Temporal lobe (tissue), 2 donors: ENCODE measurements around the gene AFG1L.

GRCh38 chr6:106733326-106733863, 104.0 kb downstream of the QRSL1 start:
- RAMPAGE, long total RNA, result no peak

GRCh38 chr6:106740838-106741394, 111.5 kb downstream of the QRSL1 start:
- RAMPAGE, long total RNA, result no peak

GRCh38 chr6:106757299-106757644, 127.9 kb downstream of the QRSL1 start:
- RAMPAGE, long total RNA, result no peak

DNA sequence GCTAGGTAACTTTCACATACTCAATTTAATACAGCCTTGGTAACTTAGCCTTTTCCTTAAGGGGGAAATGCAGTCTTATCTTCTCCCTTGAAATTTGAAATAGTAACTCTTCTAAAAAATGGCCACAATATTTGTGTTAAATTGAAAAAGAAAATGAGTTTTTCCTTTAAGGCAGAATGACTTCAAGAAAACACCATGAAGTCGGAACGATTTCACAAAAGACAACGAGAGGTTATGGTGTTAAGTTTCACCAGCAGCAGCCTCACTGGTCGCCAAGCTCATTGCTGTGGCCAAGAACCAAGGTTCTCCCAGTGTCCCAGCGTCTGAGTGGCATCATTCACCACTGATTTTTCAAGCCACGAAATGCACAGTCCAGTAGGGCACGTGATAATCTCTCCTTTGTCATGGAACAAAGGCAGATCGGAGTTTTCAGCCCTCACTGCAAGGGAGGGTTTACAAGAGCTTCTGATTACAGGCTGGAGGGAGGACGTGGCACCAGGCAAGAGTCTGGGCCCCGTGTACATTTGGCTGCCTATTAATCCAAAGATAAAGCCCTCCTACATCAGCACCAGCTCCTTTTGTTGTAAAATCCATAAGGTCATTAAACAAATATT, 2.1 kb downstream of the CD24 start:
- RAMPAGE, long total RNA, result no peak

GRCh38 chr6:106973617-106974343, 749 bp downstream of the CD24 start:
- RAMPAGE, long total RNA, result no peak

GRCh38 chr6:106976394-106976755, 1.8 kb upstream of the CD24 start:
- RAMPAGE, long total RNA, result no peak

GRCh38 chr6:107153958-107154542, 38.7 kb upstream of the BEND3 start:
- RAMPAGE, long total RNA, result no peak

GRCh38 chr6:107490900-107491609, 1.1 kb downstream of the SOBP start:
- RAMPAGE, long total RNA, result no peak

- RAMPAGE, long total RNA, result no peak
These were observed 165.0 kb downstream of the SCML4 start for GRCh38 chr6:107658932-107659625.

DNA sequence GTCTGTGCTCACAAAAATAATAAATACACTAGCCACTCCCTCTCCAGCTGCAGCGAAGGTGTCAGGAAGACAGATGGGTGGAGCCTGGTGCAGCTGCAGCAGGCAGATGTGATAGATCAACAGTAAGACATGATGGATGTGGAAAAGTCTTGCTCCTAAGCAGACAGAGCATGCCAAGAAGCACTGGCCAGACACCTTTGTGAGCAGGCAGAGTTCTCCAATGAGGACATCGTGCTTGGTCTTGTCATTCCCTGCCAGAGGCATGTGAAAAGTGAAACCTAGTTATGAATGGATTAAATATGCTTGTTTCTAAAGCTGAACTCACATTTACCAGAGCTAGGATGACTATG, 111.4 kb downstream of the SCML4 start:
- RAMPAGE, long total RNA, result no peak

- RAMPAGE, long total RNA, result no peak
These were observed 970 bp downstream of the SCML4 start for GRCh38 chr6:107823051-107823634.

- RAMPAGE, long total RNA, result no peak
These were observed 1.2 kb upstream of the SEC63 start for GRCh38 chr6:107959246-107959582.

- RAMPAGE, long total RNA, result no peak
These were observed 31.0 kb downstream of the OSTM1 start for GRCh38 chr6:108043307-108044199.

- RAMPAGE, long total RNA, result start-site peak on the plus strand at chr6:108295052-108295136, 59 and 14 reads in 2 replicates
These were observed at the start of gene AFG1L for GRCh38 chr6:108294704-108295806. AFG1L (plus strand) TSS chr6:108295054.

GRCh38 chr6:108363122-108363599, 68.3 kb downstream of the AFG1L start:
- RAMPAGE, long total RNA, result no peak

GRCh38 chr6:108408261-108408916, 113.5 kb downstream of the AFG1L start:
- RAMPAGE, long total RNA, result no peak

- RAMPAGE, long total RNA, result no peak
These were observed 1.3 kb upstream of the FOXO3 start for GRCh38 chr6:108559339-108559870.

GRCh38 chr6:108561354-108561577, 549 bp downstream of the FOXO3 start:
- RAMPAGE, long total RNA, result no peak

DNA sequence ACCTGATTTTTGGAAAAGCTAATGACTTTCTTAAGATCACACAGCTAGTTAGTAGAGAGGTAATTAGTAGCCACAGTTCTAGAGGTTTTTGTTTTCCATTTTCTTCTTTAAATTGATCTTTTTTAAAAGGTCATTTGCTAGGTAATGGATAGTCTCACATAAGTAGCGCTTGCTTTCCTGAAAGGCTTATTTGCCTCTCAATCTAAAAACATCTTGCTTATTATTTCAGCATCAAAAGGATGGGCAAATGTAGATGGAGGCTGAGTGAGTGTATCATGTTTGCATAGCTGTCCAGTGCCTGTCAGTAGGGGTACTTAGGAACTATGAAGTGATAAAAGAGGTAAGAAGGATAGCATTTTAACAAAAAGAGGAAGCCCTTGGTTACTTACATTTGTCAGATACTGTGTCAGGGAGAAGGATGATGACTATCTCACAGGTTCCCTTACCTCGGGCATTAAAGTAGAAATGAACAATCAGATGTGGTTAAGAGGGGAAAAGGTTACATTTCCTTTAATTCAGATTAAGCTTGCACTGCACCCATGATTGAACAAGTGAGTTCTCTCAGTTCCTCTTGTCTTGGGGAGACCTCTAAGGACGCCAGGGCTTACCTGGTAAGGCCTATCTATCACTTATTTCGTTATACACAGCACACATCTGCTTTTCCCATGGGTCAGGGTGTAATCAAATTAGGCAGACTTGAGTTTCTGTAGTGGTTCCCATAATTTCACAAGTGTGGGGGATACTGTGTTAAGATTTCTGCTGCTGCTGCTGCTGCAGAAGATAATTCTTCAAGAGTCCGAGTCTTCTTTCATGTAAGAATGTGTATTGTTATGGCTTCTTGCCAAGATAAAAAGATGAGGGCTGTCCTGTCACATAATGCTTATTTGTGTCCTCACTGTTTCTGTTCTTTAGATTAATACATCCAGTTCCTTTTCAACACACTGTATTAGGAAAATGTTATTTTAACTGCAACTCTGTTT, 4.5 kb downstream of the FOXO3 start:
- RAMPAGE, long total RNA, result no peak

GRCh38 chr6:108588456-108588997, 27.8 kb downstream of the FOXO3 start:
- RAMPAGE, long total RNA, result no peak